ENCODE results near the gene COL6A5.

- PRO-cap = no peak
- CAGE, long polyA plus RNA = no peak
Measured at GRCh38 chr3:129352785-129353501, 36.9 kb upstream of the H1-10 start.

GRCh38 chr3:129507326-129507897 lies 21.0 kb upstream of the RHO start:
- PRO-cap = no peak
- CAGE, long polyA plus RNA = no peak

GRCh38 chr3:129525268-129525859 lies 3.1 kb upstream of the RHO start:
- PRO-cap = no peak
- CAGE, long polyA plus RNA = no peak

DNA sequence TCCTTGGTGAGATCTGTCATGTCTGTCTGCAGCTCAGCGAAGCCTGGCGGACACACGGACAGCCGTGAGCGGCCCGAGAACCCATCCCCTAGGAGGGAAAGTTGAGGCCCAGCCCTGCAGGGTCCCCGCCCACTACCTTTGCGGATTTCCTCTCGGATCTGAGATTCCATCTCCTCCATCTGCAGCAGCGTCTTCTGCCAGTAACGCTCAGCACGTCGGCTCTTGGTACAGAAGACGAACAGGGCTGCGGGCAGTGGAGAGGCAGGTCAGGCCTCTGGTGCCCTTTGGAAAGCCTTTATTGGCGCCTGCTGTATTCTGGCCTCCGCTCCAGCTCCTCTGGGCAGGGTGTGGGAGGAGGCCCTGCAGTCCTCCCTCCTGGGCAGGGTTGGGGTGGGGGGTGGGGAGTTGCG lies 24.6 kb downstream of the H1-8 start:
- PRO-cap = no peak
- CAGE, long polyA plus RNA = no peak

GRCh38 chr3:129608560-129609151 lies 2.2 kb upstream of the PLXND1 start:
- PRO-cap = no peak
- CAGE, long polyA plus RNA = no peak

DNA sequence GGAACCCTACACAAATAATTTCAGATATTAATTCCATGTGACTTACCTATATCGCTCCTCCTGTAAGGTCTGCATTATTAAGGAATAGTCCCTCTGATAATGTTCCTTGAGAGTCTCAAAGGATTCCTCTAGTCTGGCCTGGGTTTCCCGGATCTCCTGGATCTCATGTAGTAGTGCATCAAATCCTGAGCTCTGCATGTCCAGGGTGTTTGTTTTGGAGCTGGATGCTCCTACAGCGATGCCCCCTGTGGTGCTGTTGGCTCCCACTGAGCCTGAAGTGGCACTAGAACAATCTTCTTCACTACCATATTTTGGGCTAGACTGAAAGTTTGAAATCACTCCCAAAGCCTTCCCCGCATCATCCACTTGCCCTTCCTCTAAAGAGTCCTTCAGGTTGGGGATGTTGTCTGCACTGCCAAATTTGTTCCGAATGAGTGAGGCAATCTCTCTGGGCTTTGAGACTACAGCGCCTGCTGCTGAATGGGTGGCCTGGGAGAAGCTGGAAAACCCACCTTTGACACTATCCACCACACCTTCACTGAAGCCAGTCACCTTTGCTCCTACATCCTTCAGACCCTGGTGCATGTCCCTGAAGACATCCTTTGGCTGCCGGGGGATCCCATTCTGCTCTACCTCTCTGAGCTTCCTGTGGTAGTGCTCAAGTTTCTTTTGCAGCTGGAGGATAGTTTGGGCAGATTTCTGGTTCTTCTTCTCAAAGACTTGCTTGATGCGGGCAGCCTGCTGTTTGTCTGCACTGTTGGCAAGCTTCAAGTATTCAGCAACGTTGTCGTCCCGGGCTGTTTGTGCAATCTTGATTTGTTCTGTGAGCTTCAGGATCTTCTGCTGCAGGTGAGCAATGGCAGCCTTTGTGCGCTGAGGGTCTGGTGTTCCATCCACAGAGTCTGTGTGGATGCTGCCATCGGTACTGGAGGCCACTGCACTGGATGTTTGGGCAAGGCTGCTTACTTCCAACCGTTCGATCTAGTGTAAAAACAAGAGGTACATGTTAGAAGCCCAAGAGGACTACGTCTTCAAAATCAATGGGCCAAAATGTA lies 64.1 kb upstream of the PLXND1 start:
- PRO-cap = no peak
- CAGE, long polyA plus RNA = no peak

GRCh38 chr3:129780621-129781148 lies 112.8 kb downstream of the TMCC1 start:
- PRO-cap = no peak
- CAGE, long polyA plus RNA = no peak

- PRO-cap = no peak
- CAGE, long polyA plus RNA = no peak
Measured at GRCh38 chr3:129794791-129795384, 98.6 kb downstream of the TMCC1 start.

DNA sequence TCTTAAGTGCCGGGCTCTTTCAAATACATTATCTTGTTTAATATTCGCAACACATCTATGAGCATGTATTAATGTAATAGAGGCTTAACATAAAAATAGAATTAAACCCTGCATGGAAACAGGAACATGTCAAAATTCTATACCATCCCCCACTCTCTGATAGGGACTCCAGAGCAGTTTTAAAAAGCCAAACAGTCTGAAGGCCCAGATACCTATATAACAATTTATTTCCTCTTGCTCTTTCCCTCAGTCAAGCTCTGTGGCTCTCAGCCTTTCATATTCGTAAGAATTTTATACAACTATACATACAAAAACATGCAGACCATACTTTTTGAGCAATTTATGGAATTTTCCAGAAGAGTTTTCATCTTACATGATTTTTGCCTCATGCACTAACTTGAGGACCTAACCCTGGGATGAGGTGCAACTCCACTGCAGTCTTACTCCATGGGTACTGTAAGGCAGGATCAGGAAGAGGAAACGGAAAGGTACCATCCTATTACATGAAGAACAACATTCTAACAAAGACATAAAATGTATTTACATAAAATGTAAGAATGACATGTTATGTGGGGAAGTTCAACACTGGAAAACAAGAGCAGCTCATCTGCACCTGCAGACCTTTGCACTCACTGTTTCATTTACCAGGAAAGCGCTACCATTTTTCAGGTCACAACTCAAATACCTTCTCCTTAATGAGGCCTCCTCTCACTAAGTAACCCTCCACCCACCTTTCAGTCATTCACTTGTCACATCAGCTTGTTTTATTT lies 2.9 kb downstream of the TMCC1 start:
- PRO-cap = no peak
- CAGE, long polyA plus RNA = no peak

GRCh38 chr3:130093469-130094742 lies 12.3 kb downstream of the ALG1L2 start:
- PRO-cap = no peak
- CAGE, long polyA plus RNA = no peak

GRCh38 chr3:130179330-130180116 lies 97.9 kb downstream of the ALG1L2 start:
- PRO-cap = unidirectional peak, plus-strand start at chr3:130179851
- CAGE, long polyA plus RNA = no peak

DNA sequence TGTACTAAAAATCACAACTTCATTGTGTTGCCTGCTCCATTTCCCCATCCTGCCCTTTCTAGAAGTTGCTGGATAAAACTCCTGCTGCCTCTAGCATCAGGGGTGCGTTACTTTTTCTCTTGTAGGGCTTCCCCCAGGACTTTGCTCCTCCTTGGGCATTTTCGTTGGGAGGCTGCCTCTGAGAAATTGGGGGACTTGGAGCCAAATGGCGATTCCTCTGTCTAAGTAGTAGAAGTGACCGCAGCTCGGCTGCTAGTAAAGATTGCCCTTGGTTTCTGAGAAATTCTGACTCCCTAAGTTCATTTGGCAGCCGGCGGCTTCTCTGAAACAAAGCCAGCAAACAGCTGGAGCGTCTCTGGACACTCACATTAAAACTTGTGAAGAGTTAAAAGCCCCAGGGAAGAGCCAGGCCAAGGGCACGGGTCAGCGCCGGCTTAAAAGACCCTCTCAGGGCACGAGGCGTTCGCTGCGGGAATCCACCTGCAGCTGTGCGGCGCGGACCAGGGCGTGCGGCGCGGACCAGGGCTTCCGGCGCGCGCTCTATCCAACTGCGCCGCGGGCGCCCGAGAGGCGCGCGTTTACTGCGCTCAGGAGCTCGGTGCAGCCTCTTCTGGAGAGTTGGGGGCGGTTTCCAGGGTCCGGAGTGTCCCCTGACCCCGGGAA lies at the start of gene COL6A5:
Gene COL6A5 (plus strand): TSS at position 360 of the 663 bp plus-strand sequence.
- PRO-cap = no peak
- CAGE, long polyA plus RNA = no peak

DNA sequence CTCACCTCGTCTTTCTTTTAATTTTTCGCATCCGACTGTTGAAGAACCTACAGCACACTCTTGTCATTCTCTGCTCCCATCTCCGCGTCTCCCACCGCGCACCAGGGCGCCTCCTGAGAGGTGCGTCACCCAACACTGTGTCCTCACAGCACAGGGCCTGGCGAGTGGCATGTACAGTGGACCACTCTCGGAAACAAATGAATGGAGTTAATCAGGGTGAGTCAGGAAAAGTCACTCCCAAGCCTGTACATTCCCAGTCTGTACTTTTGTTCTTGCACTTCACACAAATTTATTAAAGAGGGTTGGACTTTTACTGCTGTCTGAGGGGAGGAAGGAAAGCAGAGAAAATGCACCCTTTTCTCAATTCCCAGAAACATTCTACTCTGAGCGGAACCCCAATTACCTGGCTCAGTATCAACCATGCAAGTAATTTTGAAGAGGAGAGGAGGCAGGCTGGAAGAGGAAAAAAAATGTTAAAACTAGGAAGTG lies 660 bp downstream of the COL6A6 start:
- PRO-cap = no peak
- CAGE, long polyA plus RNA = no peak

- PRO-cap = no peak
- CAGE, long polyA plus RNA = no peak
Measured at GRCh38 chr3:130832106-130832608, 61.7 kb upstream of the ATP2C1 start.

- PRO-cap = no peak
- CAGE, long polyA plus RNA = no peak
Measured at GRCh38 chr3:130850939-130851272, 43.0 kb upstream of the ATP2C1 start.

GRCh38 chr3:130953545-130954079 lies 59.7 kb downstream of the ATP2C1 start:
- PRO-cap = no peak
- CAGE, long polyA plus RNA = no peak

DNA sequence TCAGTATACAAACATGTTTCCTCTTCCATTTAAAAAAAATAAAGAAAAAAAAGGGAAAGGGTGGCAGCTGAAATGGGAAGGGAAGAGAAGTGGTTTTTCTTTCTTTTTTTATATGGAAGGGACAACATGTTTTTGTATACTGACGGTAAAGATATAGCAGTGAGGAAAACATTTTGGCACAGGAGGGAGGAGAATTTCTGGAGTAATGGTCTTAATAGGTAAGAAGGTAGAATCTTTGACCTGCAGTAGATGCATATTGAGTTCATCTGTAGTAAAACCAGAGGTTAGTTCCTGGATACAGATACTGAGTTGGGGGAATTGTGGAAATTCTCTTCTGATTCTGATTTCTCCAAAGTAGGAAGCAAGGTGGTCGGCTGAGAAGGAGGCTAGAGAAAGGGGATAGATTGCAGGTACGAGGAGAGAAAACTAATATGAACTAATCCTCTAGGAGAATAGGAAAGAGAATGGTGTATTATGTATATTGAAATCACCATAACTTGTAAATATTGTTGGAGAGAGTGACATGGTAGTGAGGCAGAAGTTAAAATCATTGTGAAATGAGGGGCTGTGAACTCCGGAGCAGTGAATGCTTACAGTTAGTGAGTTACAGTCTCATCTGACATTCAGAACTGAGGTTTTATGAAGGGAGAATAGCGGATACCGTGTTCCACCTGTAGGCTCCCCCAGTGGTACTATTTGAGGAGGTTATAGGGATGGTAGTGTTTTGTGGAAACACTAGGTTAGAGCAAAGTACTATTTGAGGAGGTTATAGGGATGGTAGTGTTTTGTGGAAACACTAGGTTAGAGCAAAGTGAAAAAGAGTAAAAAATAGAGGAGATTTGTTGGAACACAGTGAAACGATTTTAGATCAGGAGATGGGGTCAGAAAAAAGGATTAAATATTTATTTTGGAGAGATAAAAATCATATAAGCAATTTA lies 34.8 kb downstream of the ASTE1 start:
- PRO-cap = no peak
- CAGE, long polyA plus RNA = no peak

DNA sequence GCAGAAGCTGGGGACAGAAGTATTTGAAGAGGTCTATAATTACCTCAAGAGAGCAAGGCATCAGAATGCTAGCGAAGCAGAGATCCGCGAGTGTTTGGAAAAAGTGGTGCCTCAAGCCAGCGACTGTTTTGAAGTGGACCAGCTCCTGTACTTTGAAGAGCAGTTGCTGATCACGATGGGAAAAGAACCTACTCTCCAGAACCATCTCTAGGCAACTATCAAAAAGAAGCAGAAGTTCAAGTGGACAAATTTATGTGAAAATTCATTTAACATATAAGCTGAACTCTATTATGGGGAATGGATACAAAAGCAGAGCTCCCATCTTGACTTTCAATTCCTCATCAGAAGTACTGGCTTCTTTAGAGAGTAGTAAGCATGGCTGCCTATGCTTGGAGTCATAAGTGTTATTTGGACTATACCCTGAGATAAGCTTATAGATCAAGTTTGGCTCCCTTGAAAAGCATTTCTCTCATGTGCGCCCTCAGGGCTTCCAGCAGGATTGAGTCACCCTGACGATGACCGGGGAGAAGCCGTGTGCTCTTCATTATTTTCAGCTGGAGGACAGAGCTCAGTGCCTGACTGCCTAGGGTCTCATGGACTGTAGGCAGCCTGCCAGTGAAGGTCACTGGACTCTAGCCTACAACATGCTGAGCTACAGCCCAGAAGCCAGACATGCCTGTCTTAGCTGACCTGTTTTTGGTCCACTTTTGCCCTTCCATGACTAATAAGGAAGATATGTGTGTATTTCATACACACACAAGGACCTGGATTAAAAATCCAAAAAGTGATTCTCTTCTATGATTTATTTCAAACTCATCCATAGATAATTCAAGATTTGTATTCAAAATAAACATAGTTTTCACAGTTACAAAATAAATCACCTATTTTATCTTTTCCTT lies 31.8 kb upstream of the NUDT16 start:
- PRO-cap = no peak
- CAGE, long polyA plus RNA = no peak

DNA sequence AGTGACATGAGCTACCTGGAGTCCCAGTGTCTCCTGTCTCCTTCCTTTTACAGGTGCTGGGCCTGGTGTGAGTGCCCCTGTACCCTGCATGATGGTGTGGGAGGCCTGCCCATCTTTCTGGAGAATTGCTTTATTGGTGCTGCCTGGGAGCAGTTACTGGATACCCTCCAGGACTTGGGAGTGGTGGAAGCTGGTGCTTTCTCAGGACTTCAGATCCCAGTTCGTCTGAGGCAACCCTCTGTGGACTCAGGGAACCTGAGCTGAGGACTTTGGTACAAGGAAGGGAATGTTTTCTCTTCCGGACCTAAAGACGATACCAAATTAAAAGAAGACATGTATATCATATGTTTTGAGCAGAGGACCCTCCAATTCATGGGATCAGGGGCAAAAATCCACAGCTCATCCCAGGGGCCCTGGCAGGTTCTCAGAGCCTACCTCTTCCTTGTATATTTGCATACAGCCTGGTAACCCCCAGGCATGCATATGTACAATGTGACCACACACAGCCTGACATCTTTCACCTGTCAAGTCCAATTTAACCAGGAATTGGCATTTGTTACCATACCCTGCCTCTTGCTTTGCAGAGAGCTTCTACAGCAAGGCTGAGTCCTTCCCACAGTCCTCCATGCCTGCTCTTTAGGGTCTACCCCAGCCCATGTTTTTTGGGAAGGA lies 18.1 kb upstream of the NUDT16 start:
- PRO-cap = no peak
- CAGE, long polyA plus RNA = no peak

DNA sequence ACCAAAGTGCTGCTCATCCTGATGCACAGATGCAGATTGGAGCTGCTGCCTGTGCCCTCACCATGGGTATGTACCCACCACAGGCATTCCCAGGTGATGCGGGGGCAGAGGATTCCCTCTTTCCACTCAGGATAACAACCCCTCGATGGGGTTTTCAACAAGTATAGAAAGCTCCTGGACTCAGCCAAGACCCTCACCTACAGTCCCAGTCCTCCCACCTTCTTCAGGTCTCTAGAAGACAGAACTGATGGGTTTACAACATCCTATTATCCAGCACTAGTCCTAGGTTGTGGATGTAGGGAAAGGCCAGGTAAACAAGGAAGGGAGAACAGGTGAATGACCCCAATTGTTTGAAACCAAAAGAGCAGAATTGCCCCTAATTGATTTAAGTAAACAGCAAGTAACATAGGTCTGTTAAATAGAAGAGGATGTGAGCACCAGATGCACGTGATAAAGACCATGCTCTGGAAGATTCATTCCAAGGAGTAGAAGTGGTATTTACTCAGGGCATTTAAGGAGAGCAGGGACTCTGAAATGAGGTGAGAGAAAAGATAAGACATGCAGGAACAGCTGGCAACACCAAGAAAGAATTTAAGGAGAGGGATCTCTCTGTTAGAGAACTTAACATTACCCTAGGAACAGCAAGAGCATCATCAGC lies 6.1 kb downstream of the NUDT16 start:
- PRO-cap = no peak
- CAGE, long polyA plus RNA = no peak

All from B cell (primary cell).